Spleen (tissue), 7 donors: Measurements from ENCODE around the gene UCP2.

DNA sequence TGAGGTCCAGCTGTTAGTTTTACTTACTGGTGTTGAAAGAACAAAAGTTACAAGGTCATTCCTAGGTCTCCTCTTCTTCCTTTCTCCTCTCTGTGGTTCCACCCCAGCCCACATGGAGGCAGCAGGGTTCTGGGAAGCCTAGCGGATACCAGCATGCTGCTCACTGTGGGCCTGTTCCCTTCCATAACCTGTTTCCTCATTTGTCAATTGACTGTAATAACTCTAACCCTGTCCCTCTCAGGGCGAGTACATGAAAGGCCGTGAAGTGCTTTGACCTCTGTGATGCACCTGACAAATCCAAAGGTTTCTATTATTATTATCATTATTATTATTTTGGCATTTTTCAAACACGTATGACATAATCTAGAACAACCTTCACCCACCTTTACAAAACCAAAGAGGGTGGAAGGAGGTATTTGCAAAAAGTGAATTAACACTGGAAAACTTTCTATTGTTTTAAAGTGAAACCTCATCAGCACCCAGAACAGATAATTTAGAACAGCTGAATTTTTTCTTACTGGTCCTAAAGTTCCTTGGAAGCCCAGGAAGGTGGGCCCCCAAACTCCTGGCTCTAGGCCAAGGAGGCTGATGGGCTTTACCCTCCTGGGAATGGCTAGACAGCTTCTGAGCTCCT, 28.0 kb downstream of the RELT start:
- PRO-cap, 4 experiments, result no peak in any of the 4 experiments
- RAMPAGE, long total RNA, 4 experiments, result no peak in any of the 4 experiments

- PRO-cap, 4 experiments, result no peak in any of the 4 experiments
- RAMPAGE, long total RNA, 4 experiments, result no peak in any of the 4 experiments
Observed at GRCh38 chr11:73648389-73649100, 2.2 kb downstream of the PLEKHB1 start.

DNA sequence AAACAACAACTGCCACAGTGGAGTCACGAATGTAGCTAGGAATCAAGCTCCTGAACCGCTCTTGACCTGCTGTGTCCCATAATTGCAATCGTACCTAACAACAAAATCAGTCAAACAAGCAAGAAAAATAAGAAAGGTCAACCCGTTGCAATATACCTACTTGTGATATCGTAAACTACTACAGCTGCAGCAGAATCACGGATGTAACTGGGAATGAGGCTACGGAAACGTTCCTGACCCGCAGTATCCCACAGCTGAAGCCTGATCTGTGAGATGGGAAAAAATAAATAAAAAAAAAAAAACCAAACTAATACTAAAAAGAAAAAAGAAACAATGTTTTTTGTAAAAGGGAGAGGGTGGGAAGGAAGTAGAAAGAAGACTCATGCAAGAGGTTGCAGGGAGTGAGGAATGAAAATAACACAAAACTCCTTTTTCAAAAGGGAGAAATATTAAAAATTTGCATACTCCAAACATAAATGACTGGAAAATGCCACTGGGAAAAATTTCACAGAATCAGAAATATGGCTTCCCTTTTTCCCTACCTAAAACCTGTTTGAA, 42.2 kb downstream of the RAB6A start:
- PRO-cap, 4 experiments, result no peak in any of the 4 experiments
- RAMPAGE, long total RNA, 4 experiments, result no peak in any of the 4 experiments

GRCh38 chr11:73759592-73760609, 973 bp downstream of the RAB6A start:
- PRO-cap, 4 experiments, result peak in 4 of 4 experiments; most common plus-strand start chr11:73760313 (in 3); most common minus-strand start chr11:73760164 (in 1)
- RAMPAGE, long total RNA, 4 experiments, result no peak in any of the 4 experiments

GRCh38 chr11:73864277-73864693, 12.4 kb downstream of the COA4 start:
- PRO-cap, 4 experiments, result no peak in any of the 4 experiments
- RAMPAGE, long total RNA, 4 experiments, result no peak in any of the 4 experiments

DNA sequence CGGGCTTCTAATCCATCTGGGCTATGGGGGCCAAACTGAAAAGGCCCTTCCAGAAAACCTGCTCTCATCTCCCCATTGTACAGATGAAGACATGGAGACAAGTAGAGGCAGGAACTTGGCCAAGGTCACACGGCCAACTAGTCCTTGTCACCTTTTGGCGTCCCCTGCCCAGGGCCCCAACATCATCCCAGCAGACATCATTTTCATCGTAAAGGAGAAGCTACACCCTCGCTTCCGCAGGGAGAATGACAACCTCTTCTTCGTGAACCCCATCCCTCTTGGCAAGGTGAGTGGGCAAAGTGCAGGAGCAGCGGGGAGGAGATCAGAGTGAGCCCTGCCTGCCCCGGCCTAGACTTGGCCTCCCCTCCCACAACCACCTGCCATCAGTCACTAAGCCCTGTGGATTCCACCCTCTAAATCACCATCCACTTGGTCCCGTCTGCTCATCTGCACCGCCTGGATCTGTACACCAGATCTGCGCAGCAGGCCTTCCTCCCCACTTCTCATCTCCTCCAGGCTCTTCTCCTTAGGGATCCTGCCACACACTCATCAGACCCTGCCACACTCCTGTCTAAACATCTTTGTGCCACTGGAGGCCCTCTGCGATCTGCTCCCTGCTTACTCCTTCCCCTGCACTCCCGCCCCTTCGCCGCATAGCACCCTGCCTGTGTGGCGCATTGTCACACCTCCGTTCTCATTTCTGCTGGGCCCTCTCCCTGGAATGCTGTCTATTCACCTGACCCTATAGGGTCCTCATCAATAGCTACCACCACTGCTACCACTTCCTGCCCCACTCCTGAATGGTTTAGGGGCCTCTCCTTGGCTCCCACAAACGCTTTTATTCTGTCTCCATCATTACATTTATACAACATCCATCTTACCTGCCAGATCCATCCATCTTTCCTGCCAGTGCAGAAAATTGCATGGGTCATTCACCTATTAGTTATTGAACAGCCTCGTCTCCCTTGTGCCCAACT, 14.2 kb downstream of the UCP2 start:
- PRO-cap, 4 experiments, result peak in 1 of 4 experiments; most common minus-strand start position 326 of the sequence (in 1)
- RAMPAGE, long total RNA, 4 experiments, result no peak in any of the 4 experiments

- PRO-cap, 4 experiments, result peak in 3 of 4 experiments; most common minus-strand start chr11:73972510 (in 2)
- RAMPAGE, long total RNA, 4 experiments, result no peak in any of the 4 experiments
Observed at GRCh38 chr11:73971937-73972687, 10.5 kb downstream of the UCP2 start.

- PRO-cap, 4 experiments, result peak in 4 of 4 experiments; most common plus-strand start chr11:73982962 (in 4); most common minus-strand start chr11:73982831 (in 3)
- RAMPAGE, long total RNA, 4 experiments, result start-site peak on the minus strand in 4 of 4 experiments, at chr11:73982823-73982853 at its widest, 32 to 452 reads per replicate
Observed at GRCh38 chr11:73982588-73983167, at the start of gene UCP2. Gene UCP2, minus strand, starts transcription at chr11:73982843.

GRCh38 chr11:74001429-74002210, 7.3 kb downstream of the UCP3 start:
- PRO-cap, 4 experiments, result no peak in any of the 4 experiments
- RAMPAGE, long total RNA, 4 experiments, result no peak in any of the 4 experiments

GRCh38 chr11:74023395-74023694, 14.5 kb upstream of the UCP3 start:
- PRO-cap, 4 experiments, result peak in 2 of 4 experiments; most common minus-strand start chr11:74023451 (in 2)
- RAMPAGE, long total RNA, 4 experiments, result no peak in any of the 4 experiments

- PRO-cap, 4 experiments, result peak in 1 of 4 experiments; most common plus-strand start chr11:74026233 (in 1)
- RAMPAGE, long total RNA, 4 experiments, result no peak in any of the 4 experiments
Observed at GRCh38 chr11:74026133-74026332, 17.1 kb upstream of the UCP3 start.

DNA sequence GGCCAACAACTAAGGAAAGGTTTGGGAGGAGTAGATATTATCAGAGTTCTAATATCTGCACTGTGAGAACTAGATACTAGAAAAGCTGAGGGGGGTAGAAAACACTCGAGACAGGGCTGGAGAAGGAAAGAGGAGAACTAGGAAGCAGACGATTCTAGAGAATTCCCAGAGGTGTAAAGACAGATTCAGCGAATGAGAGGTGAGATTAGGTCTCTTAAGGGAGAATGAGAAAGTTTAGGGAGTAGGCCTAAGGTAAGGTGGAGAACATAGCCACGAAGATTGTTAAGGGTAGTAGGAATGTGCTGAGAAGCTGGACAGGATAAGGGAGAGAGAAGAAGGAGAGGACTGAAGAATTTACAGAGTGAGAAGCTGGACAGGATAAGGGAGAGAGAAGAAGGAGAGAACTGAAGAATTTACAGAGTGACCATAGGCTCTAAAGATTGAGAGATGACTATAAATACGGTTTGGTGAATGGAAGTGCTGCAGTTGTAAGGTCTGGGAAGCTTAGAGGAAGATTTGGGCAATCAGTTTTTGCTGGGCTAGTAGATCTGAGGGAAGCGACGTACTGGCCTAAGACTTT, 916 bp downstream of the PPME1 start:
- PRO-cap, 4 experiments, result no peak in any of the 4 experiments
- RAMPAGE, long total RNA, 4 experiments, result no peak in any of the 4 experiments

GRCh38 chr11:74442830-74444178, 24.0 kb downstream of the KCNE3 start:
- PRO-cap, 4 experiments, result no peak in any of the 4 experiments
- RAMPAGE, long total RNA, 4 experiments, result no peak in any of the 4 experiments

- PRO-cap, 4 experiments, result no peak in any of the 4 experiments
- RAMPAGE, long total RNA, 4 experiments, result no peak in any of the 4 experiments
Observed at GRCh38 chr11:74750156-74750297, 1.4 kb downstream of the RNF169 start.

GRCh38 chr11:75155880-75156435, 5.1 kb downstream of the SLCO2B1 start:
- PRO-cap, 4 experiments, result no peak in any of the 4 experiments
- RAMPAGE, long total RNA, 4 experiments, result no peak in any of the 4 experiments

- PRO-cap, 4 experiments, result no peak in any of the 4 experiments
- RAMPAGE, long total RNA, 4 experiments, result no peak in any of the 4 experiments
Observed at GRCh38 chr11:75203983-75204698, 36.4 kb upstream of the TPBGL start.

DNA sequence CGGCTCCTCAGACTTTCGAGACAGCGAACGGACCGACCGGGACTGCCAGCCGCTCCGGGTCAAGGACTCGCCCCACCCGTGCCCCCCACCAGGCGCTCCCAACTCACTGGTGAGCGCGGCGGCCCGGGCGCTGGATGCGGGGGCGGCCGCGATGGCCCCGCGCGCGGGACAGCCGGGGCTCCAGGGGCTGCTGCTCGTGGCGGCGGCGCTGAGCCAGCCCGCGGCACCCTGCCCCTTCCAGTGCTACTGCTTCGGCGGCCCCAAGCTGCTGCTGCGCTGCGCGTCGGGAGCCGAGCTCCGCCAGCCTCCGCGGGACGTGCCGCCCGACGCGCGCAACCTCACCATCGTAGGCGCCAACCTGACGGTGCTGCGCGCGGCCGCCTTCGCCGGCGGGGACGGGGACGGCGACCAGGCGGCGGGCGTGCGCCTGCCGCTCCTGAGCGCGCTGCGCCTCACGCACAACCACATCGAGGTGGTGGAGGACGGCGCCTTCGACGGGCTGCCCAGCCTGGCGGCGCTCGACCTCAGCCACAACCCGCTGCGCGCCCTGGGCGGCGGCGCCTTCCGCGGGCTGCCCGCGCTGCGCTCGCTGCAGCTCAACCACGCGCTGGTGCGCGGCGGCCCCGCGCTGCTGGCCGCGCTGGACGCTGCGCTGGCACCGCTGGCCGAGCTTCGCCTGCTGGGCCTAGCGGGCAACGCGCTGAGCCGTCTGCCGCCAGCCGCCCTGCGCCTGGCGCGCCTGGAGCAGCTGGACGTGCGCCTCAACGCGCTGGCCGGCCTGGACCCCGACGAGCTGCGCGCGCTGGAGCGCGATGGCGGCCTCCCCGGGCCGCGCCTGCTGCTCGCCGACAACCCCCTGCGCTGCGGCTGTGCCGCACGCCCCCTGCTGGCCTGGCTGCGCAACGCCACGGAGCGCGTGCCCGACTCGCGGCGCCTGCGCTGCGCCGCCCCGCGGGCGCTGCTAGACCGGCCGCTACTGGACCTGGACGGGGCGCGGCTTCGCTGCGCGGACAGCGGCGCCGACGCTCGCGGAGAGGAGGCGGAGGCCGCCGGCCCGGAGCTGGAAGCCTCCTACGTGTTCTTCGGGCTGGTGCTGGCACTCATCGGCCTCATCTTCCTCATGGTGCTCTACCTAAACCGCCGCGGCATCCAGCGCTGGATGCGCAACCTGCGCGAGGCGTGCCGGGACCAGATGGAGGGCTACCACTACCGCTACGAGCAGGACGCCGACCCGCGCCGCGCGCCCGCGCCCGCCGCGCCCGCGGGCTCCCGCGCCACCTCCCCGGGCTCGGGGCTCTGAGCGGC, 777 bp downstream of the TPBGL start:
- PRO-cap, 4 experiments, result peak in 2 of 4 experiments; most common plus-strand start position 392 of the sequence (in 1); most common minus-strand start position 837 of the sequence (in 2)
- RAMPAGE, long total RNA, 4 experiments, result no peak in any of the 4 experiments

- PRO-cap, 4 experiments, result no peak in any of the 4 experiments
- RAMPAGE, long total RNA, 4 experiments, result no peak in any of the 4 experiments
Observed at GRCh38 chr11:75372285-75372576, 20.8 kb upstream of the ARRB1 start.

GRCh38 chr11:75450966-75451726, 18.1 kb upstream of the KLHL35 start:
- PRO-cap, 4 experiments, result no peak in any of the 4 experiments
- RAMPAGE, long total RNA, 4 experiments, result no peak in any of the 4 experiments

DNA sequence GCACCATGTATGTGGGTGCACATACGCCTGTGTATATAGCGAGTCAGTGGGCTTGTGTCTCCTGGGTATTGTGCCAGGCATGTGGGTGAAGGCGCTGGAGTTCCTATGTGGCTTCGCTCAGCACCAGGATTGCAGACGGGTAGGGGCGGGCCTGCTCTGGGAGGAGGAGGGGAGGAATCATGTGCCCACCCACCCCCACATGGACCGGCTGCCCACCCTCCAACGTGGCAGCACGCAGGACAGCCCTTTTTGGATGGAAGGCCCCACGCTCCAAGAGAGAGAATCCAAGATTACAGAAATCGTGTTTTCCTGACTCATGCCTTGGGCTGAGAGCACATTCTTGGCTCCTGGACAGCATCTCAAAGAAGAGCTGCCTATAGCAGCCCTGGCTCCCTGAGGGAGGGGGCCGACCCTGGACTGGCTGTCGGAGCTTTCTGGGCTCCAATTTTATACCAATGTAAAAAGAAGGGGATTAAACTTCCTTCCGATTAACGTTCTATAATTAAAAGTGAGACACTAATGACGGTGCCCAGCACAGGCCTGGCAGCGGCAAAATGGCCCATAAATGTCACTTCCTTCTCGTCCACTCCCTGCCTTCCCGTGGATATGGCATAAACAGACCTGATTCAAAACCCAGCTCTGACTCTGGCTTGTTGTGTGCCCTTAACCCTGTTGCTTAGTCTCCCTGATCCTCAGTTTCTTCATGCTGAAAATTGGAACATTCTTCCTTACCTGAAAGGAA, 3.9 kb upstream of the SERPINH1 start:
- PRO-cap, 4 experiments, result peak in 2 of 4 experiments; most common plus-strand start position 396 of the sequence (in 1); most common minus-strand start position 292 of the sequence (in 1)
- RAMPAGE, long total RNA, 4 experiments, result no peak in any of the 4 experiments